ENCODE measurements around the gene AQP7B.

- RRBS, result no CpG with 5 or more reads among the region's 4 CpGs
Measured at GRCh38 chr2:88482015-88482386, 29.5 kb upstream of the FOXI3 start.

- RRBS, result no CpG with 5 or more reads among the region's 6 CpGs
Measured at GRCh38 chr2:88506612-88507011, 17.8 kb upstream of the TEX37 start.

GRCh38 chr2:88579984-88580909, 47.0 kb downstream of the EIF2AK3 start:
- RRBS, result no CpG with 5 or more reads among the region's 4 CpGs

GRCh38 chr2:88595225-88595808, 31.9 kb downstream of the EIF2AK3 start:
- RRBS, result no CpG with 5 or more reads among the region's 1 CpG

- RRBS, result no CpG with 5 or more reads among the region's 11 CpGs
Measured at GRCh38 chr2:88626211-88626676, 1.0 kb downstream of the EIF2AK3 start.

- RRBS, result no CpG with 5 or more reads among the region's 4 CpGs
Measured at GRCh38 chr2:88738189-88738687, 46.8 kb downstream of the RPIA start.

- RRBS, result no CpG with 5 or more reads among the region's 3 CpGs
Measured at GRCh38 chr2:88855107-88856326, 164.0 kb downstream of the RPIA start.

- RRBS, result no CpG with 5 or more reads among the region's 10 CpGs
Measured at GRCh38 chr2:88857751-88858958, 166.7 kb downstream of the RPIA start.

DNA sequence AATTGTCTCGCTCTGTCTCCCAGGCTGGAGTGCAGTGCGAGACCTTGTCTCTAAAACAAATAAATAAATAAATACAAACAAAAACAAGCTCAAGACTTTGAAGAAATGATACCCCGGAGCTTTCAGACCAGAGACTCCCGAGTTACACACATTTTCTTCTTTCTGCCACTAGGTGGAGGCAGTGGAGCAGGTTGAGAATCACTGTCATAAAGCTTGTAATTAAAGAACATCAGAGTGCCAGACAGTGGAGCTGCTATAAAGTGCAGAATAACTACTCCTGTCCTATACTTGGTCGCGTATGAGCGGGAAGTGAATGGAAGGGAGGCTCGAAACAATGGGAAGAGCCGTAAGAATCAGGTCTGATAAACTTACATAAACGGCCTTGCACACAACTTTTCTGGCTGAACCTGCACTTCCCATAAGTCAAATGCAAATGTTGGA, 188.9 kb downstream of the RPIA start:
- RRBS, result no CpG with 5 or more reads among the region's 10 CpGs

GRCh38 chr2:88896879-88897525, 205.5 kb downstream of the RPIA start:
- RRBS, result no CpG with 5 or more reads among the region's 4 CpGs

- RRBS, result no CpG with 5 or more reads among the region's 10 CpGs
Measured at GRCh38 chr2:89837641-89838241, 1146.3 kb downstream of the RPIA start.

- RRBS, result no CpG with 5 or more reads among the region's 3 CpGs
Measured at GRCh38 chr2:89968502-89969102, 1277.1 kb downstream of the RPIA start.

- RRBS, result no CpG with 5 or more reads among the region's 2 CpGs
Measured at GRCh38 chr2:90153988-90154372, 1462.5 kb downstream of the RPIA start.

DNA sequence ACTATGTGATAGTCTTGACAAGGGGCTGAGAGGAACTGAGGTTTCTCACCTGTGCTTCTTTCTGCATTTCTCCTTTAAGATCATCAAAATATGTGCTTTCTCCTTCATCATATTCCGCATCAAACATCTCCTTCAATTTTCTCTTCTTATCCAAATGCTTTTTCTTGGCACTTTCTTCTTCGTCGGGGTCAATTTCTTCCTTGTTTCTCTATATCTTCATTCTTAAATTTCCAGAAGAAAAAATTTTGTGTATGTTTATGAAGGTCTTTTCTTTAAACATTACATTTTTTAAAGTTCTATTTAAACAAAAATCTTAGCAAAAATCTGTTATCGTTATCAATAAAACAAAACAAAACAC, 384.8 kb upstream of the AQP7B start:
- RRBS, result no CpG with 5 or more reads among the region's 4 CpGs

GRCh38 chr2:94208151-94208712, 378.9 kb upstream of the AQP7B start:
- RRBS, result no CpG with 5 or more reads among the region's 78 CpGs

DNA sequence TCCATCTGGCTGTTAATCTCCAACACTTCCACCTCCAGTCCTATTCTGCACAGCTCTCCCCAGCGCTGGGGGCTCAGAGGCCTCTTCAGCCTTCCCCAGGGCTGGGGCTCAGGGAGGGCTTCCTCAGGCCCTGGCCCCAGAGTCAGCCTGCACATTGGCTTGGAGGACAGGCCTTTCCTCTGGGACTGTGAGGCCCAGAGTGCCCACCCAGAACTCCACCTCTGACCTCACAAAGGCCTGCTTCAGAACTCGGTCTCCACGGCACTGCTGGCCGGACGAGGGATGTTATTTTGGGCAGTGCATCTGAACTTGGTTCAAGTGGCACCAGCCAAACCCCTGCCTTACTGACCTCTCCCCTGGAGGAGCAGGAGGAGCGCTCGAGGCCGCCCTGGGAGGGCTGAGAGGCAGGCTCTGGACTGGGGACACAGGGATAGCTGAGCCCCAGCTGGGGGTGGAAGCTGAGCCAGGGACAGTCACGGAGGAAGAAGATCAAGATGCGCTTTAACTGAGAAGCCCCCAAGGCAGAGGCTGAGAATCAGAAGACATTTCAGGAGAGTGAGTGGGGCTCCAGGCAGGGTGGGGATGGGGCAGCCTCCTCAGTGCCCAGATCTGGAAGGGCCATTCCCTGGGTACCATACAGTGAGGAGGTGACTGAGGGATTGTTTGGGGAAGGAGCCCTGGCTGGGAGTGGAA, at the start of gene AQP7B:
AQP7B (plus strand) TSS at position 457 of the 693 bp plus-strand sequence.
- RRBS, result no CpG with 5 or more reads among the region's 10 CpGs

- RRBS, result no CpG with 5 or more reads among the region's 11 CpGs
Measured at GRCh38 chr2:95007728-95008237, 17.7 kb upstream of the MAL start.

GRCh38 chr2:95384599-95385302, 17.8 kb upstream of the FAHD2A start:
- RRBS, result 44% methylated on average over 2 of the region's 11 CpGs

DNA sequence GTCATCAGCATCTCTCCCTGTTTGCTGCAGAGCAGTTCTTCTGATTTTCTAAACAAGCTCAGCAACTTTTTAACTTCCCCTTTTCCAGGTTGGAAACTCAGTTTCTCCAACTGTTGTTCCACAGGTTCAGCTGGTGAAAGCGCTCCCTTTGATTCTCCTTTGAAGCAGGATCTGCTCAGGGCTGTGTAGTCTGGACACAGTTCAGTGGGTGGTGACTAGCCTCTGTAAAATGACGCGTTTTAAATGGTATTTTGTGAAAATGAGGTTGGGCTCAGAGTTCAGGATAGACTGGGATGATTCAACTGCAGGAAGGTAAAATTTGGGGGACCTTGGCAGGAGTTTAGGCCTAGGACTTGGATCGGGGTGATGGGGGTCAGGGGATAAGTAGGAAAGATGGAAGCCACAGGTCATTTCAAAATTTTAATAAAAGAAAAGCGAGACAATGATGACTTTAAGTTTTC, 106.4 kb downstream of the TRIM43 start:
- RRBS, result no CpG with 5 or more reads among the region's 5 CpGs

GRCh38 chr2:95838832-95839276, 152.8 kb downstream of the ANKRD36C start:
- RRBS, result no CpG with 5 or more reads among the region's 3 CpGs